H1 (cell line): Measurements from ENCODE around the genes SLC37A3 and NDUFB2.

GRCh38 chr7:139567695-139568907, 44.6 kb downstream of the CLEC2L start:
- RRBS: no CpG with 5 or more reads among the region's 23 CpGs
CAGE:
- cytosol, long polyA plus RNA: no peak
- long polyA plus RNA: no peak
- nucleus, long polyA plus RNA: no peak

DNA sequence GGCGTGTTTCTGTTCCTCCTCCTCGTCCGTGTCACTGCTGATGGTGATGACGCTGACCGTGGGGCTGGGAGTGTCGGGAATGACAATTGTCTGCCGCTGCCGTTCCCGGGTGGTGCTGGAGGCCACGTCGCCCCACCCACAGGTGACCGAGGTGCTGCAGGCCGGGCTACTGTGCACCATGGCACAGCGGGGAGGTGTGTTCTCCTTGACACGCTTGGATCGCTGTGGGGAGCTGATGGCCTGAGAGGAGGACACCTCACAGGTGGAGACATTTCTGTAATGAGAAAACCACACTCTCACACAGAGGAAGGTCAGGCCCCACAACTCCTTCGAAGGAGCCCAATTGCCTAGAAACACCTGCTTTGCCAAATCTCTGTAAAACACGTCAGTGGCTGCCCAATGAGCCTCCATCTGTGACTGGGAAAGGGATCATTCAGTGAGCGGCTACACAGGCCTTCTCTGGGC, 73.3 kb downstream of the CLEC2L start:
- RRBS: 89% methylated on average over 5 of the region's 19 CpGs
CAGE:
- cytosol, long polyA plus RNA: no peak
- long polyA plus RNA: no peak
- nucleus, long polyA plus RNA: no peak

- RRBS: no CpG with 5 or more reads among the region's 6 CpGs
CAGE:
- cytosol, long polyA plus RNA: no peak
- long polyA plus RNA: no peak
- nucleus, long polyA plus RNA: no peak
Measured at GRCh38 chr7:139646921-139647552, 123.6 kb downstream of the CLEC2L start.

GRCh38 chr7:139704015-139704731, 73.6 kb downstream of the HIPK2 start:
- RRBS: no CpG with 5 or more reads among the region's 3 CpGs
CAGE:
- cytosol, long polyA plus RNA: no peak
- long polyA plus RNA: no peak
- nucleus, long polyA plus RNA: no peak

DNA sequence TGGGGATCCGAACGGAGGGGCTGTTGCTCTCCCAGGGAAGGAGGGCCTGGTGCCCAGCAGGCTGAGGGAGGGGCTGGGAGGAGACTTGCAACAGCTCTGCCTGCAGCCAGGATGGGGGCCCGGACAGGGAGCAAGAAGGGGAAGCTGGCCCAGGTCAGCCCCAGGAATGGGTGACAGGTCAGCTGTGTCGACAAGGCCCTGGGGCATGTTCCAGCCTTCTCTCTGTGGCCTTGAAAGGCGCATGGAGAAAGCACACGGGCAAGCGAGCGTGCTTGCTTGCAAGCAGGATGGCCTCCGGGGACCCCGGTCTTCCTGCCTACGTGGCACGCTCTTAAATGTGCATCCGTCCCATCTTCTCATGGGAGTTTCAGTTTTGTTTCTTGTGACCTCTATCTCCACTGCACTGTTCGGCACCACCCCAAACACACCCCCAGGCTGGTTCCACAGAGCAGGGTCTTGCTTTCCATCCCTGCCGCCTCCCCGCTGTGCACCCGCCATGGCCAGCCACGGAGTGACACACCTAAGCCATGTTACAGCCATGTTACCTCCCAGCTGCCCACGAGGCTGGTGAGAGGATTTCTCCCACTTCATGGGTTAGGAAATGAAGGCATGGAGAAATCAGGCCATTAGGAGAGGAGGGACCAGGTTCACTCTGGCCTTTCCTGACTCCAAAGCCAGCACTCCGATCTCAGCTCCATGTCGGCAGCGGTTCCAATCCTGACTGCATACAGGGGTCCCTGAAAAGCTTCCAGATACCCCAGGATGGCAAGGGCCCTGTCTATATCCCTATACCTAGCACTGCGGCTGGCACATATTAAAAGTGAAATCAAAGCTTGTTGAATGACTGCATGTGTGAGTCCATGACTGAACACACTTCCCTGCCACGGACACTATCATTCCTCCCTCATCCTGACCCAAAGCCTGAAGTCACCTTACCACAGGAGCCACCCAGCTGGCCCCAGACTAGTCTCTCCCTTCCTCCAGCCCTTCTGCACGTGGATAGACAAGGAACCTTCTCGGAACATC, 63.1 kb downstream of the HIPK2 start:
- RRBS: no CpG with 5 or more reads among the region's 26 CpGs
CAGE:
- cytosol, long polyA plus RNA: no peak
- long polyA plus RNA: no peak
- nucleus, long polyA plus RNA: no peak

DNA sequence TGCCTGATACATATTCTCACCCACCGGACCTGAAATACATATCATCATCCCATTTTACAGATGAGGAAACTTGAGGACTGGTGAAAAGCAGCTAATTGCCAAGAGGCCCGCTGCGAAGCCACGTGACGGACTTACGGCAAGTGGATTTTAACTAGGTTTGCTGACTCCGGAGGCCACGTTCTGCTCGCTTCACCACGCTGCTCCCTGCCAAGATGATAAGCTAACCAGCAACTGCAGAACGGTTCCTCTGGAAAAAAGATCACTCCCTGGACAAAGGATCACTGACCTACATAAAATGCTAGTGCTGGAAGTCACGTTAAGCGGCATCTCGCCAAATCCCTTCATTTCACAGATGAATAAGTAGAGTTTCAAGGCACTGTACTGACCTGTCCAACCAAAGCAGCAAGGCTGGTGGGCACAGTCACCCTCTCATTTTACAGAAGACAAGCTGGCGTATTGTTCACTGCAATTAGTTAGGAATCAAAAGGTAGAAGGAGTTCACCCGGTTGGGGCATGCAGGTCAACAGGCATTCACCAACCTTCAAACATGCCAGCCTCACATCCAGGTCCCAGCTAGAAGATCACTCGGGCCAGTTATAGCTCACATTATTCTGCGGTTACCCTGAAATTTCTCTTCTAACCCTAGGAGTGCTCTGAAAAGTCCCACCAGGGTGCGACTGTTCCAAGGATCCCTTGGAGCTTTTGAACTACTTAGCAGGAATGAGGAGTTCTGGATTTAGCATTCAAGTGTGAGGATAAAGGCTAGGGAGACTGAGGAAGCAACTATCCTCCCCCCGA, 33.0 kb downstream of the HIPK2 start:
- RRBS: no CpG with 5 or more reads among the region's 20 CpGs
CAGE:
- cytosol, long polyA plus RNA: no peak
- long polyA plus RNA: no peak
- nucleus, long polyA plus RNA: no peak

DNA sequence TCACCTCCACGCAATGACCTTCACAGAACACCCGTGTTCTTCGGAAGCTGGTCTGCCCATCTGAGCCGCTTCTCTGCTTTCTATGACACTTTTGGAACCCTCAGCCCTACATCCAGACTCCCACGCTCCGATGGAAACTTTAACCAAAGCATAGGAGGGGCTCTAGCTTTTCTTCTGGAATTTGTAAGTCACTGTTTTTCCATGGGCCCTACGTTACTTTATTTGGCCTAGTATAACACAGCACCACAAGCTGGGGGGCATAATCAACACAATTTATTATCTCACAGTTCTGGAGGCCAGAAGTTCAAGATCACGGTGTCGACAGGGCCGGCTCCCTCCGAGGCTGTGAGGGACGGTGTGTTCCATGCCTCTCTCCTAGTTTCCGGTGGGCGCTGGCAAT, 29.7 kb downstream of the HIPK2 start:
- RRBS: no CpG with 5 or more reads among the region's 14 CpGs
CAGE:
- cytosol, long polyA plus RNA: no peak
- long polyA plus RNA: no peak
- nucleus, long polyA plus RNA: no peak

DNA sequence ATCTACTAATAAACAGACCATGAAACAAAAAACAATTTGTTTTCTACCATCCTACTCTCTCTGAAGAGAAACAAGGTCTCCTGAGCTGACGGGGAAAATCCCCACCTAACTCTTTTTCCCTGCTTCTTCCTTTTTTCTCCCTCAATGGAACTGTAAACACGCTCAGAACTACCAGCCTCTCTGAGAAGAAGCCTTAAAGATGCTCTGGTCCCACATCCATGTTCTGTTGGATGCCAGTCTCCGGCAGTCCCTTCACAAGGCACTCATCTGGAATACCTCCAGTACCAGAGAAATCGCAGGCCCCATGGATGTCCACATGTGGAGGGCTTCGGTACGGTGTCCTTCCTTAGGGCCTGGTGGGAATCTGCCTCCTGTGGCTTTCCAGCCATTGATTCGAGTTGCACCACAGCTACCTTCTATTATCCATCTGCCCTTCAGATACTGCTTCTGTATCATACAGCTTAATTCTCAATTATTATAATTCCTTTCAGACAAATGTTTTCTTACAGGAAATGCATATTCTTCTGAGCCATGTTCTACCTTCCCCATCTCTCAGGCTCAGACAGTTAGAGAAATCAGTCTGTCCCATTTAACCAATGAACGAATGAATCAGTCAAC, 22.2 kb downstream of the HIPK2 start:
- RRBS: no CpG with 5 or more reads among the region's 8 CpGs
CAGE:
- cytosol, long polyA plus RNA: no peak
- long polyA plus RNA: no peak
- nucleus, long polyA plus RNA: no peak

DNA sequence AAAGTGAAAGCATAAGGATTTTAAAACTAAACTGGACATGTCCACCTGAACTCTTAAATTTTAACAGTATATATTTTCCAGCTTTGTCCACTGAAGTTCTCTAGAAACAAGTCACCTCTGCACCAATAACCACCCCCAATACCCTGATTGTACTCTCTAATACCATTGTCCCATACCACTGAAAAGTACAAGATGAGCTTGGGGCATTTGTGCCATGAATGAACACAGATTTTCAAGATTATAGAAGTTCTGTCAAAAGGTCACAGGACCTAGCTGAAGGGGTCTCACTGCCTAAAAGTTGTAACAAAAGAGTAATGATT, 17.2 kb downstream of the HIPK2 start:
CAGE:
- cytosol, long polyA plus RNA: no peak
- long polyA plus RNA: no peak
- nucleus, long polyA plus RNA: no peak

DNA sequence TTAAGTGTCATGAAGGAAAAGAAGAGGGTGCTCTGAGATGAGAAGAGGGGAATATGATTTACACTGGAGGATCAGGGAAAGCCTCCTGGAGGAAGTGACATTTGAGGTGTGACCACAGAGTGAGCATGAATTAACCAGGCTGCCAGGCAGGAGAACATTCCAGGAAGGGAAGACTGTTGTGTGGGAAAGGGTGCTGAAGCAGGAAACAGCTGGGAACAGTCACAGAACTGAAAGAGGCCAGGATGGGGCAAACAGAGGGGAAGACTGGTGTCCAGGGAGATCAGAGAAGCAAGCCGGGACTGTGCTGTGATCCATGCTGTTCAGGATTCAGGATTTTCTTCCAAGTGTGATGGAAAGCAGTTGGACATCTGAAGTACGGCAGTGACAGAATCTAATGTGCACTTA, 14.9 kb downstream of the HIPK2 start:
- RRBS: no CpG with 5 or more reads among the region's 2 CpGs
CAGE:
- cytosol, long polyA plus RNA: no peak
- long polyA plus RNA: no peak
- nucleus, long polyA plus RNA: no peak

- RRBS: 3% methylated on average over 6 of the region's 42 CpGs
CAGE:
- cytosol, long polyA plus RNA: no peak
- long polyA plus RNA: no peak
- nucleus, long polyA plus RNA: no peak
Measured at GRCh38 chr7:139776734-139777412, 925 bp downstream of the HIPK2 start.

DNA sequence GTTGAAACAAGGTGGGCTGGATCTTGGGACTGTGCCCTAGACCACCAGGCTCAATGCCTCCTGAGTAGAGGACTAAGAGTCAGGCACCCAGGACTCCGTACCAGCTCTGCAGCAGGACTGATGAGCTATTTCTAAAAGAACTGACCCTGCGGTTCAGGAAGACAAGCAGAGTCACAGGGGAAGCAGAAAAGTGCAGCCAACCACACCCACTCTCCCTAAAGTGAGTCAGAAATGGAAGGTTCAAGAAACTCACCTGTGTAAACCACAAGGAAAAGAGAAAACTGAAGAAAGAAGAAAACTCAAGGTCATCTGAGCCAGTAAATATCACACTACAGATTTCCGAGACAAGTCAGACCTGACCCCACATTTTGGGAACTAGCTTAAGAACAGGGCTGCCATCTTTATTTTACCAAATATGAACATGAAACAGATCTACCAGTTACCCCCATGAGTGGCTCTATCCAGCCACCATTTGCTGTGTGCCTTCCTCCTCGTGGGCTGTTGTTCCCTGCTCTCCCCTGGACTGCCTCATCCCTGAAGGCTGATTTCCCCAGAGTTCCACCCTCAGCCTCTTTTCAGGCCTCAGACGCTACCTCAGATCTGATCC, 2.4 kb downstream of the PARP12 start:
- RRBS: no CpG with 5 or more reads among the region's 5 CpGs
CAGE:
- cytosol, long polyA plus RNA: no peak
- long polyA plus RNA: no peak
- nucleus, long polyA plus RNA: no peak

- RRBS: no CpG with 5 or more reads among the region's 17 CpGs
CAGE:
- cytosol, long polyA plus RNA: no peak
- long polyA plus RNA: no peak
- nucleus, long polyA plus RNA: no peak
Measured at GRCh38 chr7:140107624-140108455, 45.1 kb upstream of the PARP12 start.

GRCh38 chr7:140225348-140226180, 48.8 kb upstream of the KDM7A start:
- RRBS: no CpG with 5 or more reads among the region's 5 CpGs
CAGE:
- cytosol, long polyA plus RNA: no peak
- long polyA plus RNA: no peak
- nucleus, long polyA plus RNA: no peak

DNA sequence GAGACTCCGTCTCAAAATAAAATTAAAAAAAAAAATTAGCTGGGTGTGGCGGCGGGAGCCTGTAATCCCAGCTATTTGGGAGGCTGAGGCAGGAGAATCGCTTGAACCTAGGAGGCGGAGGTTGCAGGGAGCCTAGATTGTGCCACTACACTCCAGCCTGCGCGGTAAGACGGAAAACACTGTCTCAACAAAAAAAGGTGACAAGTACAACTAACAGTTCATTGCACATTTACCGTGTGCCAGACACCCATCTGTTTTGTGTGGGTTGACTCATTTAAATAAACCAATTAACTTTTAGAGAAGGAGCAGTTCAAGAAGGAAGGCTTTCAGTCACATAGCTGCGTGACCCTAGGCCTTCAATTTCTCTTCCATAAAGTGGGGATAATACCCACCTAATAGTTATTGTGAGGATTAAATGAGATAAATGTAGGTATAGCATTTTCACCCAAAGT, 52.2 kb upstream of the KDM7A start:
- RRBS: no CpG with 5 or more reads among the region's 10 CpGs
CAGE:
- cytosol, long polyA plus RNA: no peak
- long polyA plus RNA: no peak
- nucleus, long polyA plus RNA: no peak

DNA sequence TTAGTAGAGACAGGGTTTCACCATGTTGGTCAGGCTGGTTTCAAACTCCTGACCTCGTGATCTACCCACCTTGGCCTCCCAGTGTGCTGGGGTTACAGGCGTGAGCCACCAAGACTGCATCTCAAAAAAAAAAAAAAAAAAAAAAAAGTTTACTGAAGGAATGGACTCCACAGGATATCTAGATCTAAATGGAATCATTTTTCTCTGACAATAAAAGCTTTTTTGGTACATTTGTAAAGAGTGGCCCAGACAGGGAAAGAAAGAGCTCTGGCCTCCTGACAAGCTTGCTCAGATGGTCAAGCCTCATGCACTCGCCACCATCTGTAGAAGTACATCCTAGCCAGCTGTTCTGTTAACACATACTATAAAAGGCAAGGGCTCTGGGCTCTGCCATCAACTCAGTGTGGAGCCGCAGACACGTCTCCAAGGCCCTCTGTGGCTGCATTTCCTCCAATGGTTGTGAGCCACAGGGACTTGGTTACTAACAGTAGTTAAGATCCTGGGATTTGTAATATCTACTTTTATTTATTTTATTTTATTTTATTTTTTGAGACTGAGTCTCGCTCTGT, 70.7 kb upstream of the KDM7A start:
- RRBS: no CpG with 5 or more reads among the region's 6 CpGs
CAGE:
- cytosol, long polyA plus RNA: no peak
- long polyA plus RNA: no peak
- nucleus, long polyA plus RNA: no peak

DNA sequence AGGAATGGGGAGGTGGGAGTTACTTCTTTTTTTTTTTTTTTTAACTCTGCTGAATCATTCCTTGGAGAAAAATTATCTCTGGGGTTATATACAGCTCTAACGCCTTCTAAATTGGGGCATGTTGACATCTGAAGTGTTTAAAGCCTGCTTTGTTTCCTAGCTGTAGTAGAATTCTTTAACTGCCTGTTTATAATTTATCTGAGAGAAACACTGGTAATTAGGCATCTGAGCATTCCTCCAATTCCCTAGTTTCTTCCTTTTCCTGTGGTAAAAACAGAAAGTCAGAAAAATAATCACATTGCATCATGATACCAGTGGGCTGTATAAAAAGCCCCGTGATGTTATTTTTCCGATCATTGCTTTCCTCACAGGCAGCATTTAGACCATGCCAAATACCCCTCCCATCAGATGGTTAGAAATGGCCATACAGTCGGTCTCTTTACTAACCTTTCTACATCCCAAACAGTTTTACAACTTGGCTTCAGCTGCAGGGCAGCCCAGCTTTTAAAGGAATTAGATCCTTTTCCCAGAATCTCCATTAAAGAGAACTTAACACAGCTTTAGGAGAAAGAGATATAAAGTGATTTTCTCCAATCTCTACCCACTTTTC, 98.7 kb upstream of the KDM7A start:
- RRBS: no CpG with 5 or more reads among the region's 4 CpGs
CAGE:
- cytosol, long polyA plus RNA: no peak
- long polyA plus RNA: no peak
- nucleus, long polyA plus RNA: no peak

DNA sequence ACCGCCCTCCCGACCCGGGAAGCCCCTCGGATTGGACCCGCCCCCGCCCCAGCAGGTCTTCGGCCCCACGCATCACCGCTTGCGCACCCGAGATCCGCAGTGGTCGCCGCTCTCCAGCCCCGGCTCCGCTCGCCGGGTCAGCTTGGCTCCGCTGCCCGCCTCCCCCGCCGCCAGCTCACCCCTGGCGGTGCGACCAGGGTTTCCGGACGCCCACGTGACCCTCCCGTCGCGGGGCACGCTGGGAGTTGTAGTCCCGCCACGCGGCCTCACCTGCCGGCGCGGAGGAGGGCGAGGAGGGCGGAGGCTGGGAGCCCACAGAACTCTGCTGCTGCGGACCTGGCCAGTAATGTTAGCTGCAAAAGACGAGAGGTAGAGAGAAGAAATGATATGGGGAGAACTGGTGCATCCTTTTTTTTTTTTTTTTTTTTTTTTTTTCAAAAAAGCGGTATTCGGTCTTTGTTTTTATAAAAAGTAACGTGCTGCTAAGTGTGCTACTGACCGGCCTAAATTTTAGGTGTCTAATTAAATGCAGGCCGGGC, at the start of gene SLC37A3:
Gene SLC37A3 (minus strand): TSS at position 202 of the 539 bp plus-strand sequence.
- RRBS: 1% methylated on average over 28 of the region's 46 CpGs
CAGE:
- cytosol, long polyA plus RNA: start-site peak on the minus strand centred at position 142 of the sequence, 56 bp wide, 417 reads
- long polyA plus RNA: start-site peak on the minus strand centred at position 143 of the sequence, 70 bp wide, 355 and 147 reads in 2 replicates
- nucleus, long polyA plus RNA: start-site peak on the minus strand centred at position 142 of the sequence, 56 bp wide, 366 reads

DNA sequence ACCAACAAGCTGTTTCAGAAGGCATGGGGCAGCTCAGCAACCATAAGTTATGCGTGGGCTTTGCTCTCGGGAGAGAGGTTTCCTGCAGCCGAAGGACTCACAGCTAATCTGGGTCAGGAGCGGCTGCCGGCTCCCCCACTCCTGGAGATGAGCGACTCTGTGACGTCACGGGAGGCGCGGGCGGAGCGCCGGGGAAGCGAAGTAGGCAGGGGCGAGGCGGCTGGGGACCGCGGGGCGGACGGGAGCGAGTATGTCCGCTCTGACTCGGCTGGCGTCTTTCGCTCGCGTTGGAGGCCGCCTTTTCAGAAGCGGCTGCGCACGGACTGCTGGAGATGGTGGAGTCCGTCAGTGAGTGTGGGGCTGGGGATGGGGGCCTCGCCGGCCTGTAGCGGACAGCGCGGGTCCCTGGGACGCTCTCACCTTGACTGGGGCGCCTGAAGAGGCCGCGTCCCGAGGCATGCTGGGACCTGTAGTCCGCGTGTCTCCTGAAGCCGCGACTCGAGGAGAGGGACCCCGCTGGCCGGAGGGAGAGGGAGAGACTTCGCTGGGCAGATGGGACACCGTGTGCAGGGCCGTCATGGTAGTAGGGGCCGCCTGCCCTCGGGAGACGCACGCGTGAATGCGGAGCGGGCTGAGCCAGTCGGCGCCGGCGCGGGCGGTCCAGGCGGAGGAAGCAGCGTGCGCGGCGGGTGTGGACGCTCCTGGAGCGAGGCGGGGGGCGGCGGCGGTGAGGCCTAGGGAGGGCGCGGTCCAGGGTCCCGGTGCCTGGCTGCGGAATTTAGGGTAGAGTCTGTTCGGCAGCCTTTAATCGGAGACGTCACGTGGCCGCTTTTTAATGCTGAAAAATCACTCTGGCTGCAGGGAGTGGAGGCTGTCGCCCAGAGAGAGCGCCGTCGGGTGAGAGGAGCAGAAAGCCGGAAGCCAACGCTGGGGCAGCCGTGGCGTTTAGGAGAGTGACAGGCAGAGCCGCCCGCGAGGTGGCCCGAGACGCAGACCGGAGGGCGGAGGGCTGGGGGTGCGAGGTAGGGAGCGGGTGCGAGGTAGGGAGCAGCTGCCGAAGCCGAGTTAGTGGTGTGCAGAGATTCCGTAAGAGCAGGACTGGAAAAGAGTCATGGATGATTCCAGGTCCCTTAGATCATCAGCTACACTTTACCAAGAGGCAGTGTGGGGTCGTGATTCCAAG, at the start of gene NDUFB2:
Gene NDUFB2 (plus strand): TSS at position 214 of the 1,183 bp plus-strand sequence.
- RRBS: under 1% methylated on average over 26 of the region's 107 CpGs
CAGE:
- cytosol, long polyA plus RNA: start-site peak on the plus strand centred at position 214 of the sequence, 60 bp wide, 4,655 reads
- long polyA plus RNA: start-site peak on the plus strand centred at position 211 of the sequence, 64 bp wide, 4,077 and 2,681 reads in 2 replicates
- nucleus, long polyA plus RNA: start-site peak on the plus strand centred at position 217 of the sequence, 54 bp wide, 1,803 reads

- RRBS: no CpG with 5 or more reads among the region's 4 CpGs
CAGE:
- cytosol, long polyA plus RNA: no peak
- long polyA plus RNA: no peak
- nucleus, long polyA plus RNA: no peak
Measured at GRCh38 chr7:140911131-140911510, 13.6 kb downstream of the BRAF start.